ENCODE results near the genes NBPF15 and NBPF20.

GRCh38 chr1:120543860-120544510, 129.2 kb downstream of the NBPF8 start:
- PRO-cap: no peak

- PRO-cap: no peak
These were observed 103.3 kb upstream of the NOTCH2NLR start for GRCh38 chr1:120620426-120620845.

DNA sequence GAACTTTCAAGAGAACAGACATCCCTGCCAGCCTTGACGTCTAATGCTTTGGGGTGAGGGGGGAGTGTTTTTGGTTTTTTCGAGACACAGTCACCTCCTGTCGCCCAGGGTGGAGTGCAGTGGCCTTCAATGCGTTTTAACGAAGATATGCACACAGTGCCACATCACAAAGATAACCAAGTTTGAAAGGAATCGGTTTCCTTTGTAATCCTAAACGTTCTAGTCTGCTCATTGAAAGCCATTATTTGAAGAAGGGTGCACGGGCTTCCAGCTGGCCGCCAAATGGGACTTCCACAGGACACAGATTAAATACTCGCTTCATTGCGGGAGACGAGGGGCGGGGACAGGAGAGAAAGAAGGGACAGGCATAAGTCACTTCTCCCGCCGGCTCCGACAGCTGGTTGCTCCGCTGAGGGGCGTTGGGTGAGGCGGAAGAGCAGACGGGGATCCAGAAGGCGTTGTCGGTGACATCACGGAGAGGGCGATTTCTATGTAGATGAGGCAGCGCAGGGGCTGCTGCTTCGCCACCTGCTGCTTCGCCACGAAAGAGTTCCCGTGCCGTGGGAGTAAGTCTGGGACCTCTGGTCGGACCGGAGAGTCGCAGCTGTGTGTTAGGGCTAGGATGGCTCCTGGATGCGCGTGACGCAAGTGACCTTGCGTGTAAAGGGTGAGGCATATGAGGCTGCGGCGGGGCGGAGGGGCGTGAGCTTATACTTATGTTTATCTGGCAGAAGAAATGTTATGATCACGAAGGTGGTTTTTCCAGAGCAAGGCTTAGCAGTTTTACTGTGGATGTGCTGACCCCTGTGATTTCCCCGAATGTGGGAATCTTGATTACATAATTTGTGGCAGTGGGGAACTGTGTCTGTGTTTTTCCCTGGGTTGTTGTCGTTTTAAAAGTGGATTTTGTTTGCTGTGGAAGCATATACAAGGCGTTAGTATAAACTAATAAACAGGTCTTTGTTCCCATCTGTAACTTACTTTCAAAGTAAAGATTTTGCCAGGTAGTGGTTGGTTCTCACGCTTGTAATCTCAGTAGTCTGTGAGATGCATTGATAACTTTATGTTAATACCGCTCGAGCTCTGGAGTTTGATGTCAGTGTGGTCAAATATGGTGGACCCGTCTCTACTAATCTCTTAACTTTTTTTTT, 52.7 kb downstream of the PPIAL4A start:
- PRO-cap: unidirectional peak, minus-strand start at position 398 of the sequence; bidirectional peak, plus-strand start at position 400 of the sequence, minus-strand start at position 398 of the sequence; unidirectional peak, minus-strand start at position 452 of the sequence

- PRO-cap: no peak
These were observed 85.8 kb downstream of the FAM72B start for GRCh38 chr1:121098377-121098745.

DNA sequence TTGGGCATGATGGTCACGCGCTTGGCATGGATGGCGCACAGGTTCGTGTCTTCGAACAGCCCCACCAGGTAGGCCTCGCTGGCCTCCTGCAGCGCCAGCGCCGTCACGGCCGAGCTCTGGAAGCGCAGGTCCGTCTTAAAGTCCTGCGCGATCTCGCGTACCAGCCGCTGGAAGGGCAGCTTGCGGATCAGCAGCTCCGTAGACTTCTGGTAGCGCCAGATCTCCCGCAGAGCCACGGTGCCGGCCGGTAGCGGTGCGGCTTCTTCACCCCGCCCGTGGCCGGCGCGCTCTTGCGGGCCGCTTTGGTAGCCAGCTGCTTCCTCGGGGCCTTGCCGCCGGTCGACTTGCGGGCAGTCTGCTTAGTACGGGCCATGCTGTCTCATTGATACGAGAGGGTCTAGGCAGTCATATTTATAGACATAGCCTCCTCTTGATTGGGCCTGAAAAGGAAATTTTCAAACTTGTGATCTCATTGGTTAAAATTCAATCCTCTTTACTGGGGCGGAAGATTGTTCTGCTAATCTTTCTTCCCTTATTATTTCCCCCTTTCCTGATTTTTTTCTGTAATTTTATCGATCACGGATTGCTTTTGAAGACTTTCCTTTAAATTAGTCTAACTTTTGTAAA, 65.8 kb downstream of the FAM72B start:
- PRO-cap: no peak

GRCh38 chr1:121401695-121402269, 217.0 kb downstream of the SRGAP2C start:
- PRO-cap: no peak

GRCh38 chr1:143424462-143425068, 481.2 kb downstream of the H3-7 start:
- PRO-cap: no peak

DNA sequence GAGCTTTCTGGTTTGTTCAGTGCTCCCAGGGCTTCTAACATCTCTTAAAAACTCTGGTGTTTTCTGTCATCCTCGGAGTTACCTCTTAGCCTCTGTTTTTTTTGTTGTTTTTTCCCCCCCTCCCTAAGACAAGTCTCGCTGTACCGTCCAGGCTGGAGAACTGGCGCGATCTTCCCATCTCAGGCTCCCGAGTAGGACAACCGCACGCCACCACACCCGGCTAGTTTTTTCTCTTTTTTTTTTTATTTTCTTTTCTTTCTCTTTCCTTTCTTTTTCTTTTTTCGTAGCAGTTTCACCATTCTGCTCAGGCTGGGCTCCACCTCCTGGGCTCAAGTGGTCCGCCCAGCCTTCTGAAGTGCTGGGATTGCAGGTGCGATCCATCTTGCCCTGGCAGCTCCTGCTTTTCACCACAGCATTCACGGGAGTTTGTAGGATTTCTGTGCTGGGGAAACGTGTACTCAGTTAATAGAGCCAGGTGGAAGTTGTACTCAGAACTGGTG, 39.6 kb upstream of the PPIAL4E start:
- PRO-cap: no peak

DNA sequence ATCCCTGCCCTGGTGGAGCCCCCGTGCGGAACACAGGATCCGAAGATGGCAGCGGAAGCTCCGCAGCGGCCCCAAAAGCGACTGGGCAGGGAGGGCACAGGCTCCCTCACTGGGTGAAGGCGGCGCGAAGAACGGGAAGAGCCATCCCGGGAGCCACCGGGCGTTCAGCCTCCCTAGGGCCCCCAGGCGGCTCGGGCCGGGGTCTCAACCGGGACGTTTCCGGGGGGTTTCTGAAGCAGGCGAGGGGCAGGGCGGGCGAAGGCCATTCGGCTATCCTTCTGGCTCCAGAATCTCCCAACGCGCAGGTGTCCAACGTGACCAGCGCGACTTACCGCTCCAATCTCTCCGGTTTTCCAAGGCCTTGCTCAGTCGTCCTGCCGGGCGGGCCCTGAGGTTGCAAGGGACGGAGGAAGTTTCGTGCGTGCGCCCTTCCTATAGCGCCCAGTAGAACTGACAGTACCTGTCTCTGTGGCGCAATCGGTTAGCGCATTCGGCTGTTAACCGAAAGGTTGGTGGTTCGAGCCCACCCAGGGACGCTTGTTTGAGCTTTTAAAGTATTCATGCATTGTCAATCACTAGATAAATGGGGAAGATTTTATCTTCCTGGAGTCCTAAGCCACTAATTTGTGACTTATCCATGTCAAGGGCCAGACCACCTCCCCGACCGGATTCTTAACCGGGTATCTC, 42.5 kb downstream of the NBPF15 start:
- PRO-cap: no peak

DNA sequence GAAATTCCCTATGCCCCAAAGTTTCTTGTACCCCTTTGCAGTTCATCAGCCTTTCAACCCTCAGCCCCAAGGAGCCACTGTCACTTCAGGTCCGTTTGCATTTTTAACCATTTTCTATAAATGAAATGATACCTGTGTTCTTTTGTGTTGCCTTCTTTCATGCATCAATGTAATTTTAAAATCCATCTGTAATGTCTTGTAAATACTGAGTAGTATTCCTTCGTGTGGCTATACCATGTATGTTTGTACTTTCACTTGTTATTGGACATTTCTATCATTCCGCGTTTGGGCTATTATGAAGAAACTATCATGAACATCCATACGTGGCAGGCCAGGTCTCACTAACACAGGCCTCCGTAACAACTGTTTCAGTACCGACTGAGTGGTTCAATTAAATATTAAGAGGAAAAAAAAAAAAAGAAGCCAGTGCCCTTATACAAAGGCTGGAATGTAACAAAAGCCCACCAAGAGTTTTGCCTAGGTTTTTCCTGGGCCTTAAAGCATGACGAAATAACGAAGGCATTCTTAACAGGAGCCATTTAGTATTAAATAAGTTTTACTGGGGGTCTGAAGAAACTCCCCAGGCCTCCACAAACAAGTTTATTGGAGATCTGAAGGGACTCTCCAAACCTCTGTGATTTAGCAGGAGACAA, 17.5 kb downstream of the NBPF15 start:
- PRO-cap: no peak

- PRO-cap: unidirectional peak, minus-strand start at chr1:144461659
These were observed at the start of gene NBPF15 for GRCh38 chr1:144460974-144461969. TSS of gene NBPF15 (minus strand) at chr1:144461669.

DNA sequence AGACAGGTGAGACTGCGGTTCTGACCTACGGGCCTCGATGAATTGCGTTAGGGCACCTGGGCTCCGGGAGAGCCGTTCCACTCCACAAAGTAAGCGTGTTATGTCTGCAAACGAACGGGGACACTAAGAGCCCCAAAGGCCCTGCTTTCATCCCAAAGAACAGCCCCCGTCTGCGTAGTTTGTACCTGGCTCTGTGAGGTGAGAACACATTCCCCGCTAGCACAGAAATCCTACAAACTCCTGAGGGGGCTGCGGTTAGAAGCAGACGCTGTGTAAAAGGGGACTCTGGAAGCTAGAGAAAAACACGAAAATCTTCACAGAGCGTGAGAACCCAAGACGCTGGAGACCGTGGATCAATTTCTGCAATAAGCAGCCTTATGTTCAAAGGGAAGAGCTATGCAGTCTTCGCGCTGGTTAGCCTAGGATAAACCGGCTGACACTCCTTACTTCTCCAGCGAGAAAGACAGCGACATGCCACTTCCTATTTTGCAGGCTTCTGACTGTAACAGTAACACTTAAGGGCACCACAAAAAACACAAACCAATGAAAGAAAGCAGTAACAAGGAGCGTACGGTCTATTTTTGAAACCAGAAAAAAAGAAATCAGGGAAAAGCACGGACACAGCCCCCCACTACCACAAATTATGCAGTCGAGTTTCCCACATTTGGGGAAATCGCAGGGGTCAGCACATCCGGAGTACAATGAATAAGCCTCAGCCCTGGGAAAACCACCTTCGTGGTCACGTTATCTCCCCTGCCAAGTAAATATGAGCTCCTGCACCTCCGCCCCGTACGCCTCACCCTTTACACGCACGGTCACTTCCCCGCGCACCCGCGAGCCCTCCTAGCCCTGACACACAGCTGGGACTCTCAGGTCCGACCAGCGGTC, 41.3 kb upstream of the PPIAL4F start:
- PRO-cap: bidirectional peak, plus-strand start outside the sequence, minus-strand start at position 755 of the sequence

GRCh38 chr1:144552064-144552472, 40.6 kb upstream of the PPIAL4F start:
- PRO-cap: bidirectional peak, plus-strand start at chr1:144552215, minus-strand start at chr1:144551930

DNA sequence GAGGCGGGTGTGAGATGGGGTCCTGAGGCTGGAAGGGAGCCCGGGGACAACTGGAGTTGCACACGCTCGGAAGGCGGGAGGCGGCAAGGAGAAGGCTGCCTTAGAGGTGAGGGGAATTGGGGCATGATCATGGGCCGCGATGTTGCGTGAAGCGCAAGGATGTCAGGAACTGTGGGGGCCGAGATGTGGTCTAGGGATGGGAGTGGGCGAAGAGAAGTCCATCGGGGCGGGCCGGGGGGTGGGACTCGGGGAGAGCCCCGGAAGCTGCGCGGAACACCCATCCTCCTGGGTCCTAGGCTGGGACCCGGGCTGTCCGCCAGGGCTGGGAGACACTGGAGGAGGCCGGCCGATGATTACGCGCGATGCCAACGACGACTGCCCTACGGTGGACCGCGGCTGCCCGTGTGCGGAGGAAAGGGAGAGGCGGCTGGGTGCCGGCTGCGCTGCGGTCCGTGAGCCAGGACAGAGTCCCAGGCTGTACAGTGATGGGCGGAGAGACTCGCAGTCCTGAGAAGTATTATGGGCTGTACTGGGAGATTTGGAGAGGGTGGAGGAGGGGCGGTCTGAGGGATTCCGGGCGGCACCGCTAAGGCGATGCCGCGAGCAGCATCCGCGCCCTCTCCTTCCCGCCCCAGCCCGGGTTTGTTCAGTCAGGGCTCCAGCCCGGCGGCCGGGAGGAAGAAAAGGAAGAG, 466 bp downstream of the SRGAP2B start:
- PRO-cap: unidirectional peak, minus-strand start at position 470 of the sequence

GRCh38 chr1:145425172-145426078, at the start of gene NBPF20:
TSS of gene NBPF20 (minus strand) at chr1:145425603.
- PRO-cap: bidirectional peak, plus-strand start at chr1:145425686, minus-strand start at chr1:145425603

- PRO-cap: no peak
These were observed 28.9 kb downstream of the RNF115 start for GRCh38 chr1:145794922-145795517.

- PRO-cap: bidirectional peak, plus-strand start at chr1:145859928, minus-strand start at chr1:145859833
These were observed 830 bp upstream of the PIAS3 start for GRCh38 chr1:145859512-145860309.

DNA sequence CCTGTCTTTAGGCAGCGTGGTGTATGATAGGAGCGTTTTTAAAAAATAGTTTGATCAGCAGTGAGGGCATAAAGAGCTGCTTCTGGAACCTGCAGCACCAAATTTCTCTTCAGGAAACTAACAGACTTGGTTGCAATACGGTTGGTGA, 429 bp upstream of the RBM8A start:
- PRO-cap: no peak

DNA sequence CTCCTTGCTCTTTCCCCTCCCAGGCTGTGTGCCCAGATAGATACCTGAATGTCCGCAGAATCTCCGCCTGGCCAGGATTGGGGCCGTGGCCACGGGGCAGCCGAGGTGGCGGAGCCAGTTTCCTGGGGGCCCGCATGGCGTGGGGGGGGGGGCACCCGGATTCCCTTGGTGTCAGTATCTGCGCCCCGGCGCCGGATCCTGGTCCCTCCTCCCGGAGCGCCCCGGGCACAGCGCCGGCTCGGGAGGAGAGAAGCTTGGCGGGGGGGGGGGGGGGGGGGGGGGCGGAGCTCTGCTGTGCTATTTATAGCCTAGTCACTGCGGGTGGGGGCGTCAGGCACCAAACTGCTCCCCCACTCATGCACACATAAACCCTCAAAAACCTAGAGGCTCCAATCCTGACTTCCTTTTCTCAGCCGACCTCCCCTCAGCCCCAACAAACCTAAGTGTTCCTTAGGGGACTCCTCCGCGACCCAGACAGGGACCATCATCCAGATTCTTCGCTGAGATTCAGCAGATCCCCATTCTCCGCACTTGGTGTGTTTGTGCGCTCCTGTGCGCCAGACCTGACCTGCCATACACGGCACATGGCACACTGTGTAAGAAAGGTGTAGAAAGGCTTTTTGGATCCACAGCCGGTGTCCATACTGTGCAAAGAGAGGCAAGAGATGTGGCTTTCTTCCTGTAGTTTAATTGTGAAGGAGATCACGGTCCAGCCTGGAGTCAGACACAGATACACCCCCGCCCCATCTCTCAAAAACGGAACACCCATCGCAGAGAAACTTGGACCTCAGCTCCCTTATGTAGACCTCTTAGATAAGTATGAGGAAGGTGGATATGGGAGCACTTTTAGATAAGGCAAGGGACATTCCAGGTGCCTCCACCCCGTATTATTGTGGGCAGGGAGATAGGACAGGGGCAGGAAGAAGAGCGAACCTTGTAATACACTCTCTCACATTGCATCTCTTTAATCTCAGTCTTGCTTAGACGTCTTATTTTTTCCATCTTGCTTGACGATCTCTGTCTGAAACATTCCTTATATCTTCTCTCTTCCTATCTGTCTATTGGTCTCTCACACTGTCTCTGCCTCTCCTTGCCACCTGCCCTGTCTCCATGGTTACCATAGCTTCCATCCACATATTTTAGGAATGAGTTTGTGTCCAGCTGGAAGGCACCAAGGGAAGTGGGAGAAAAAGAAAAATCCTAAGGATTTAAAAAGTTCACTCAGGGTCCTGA, 1.6 kb downstream of the ANKRD34A start:
- PRO-cap: bidirectional peak, plus-strand start at position 392 of the sequence, minus-strand start at position 229 of the sequence

DNA sequence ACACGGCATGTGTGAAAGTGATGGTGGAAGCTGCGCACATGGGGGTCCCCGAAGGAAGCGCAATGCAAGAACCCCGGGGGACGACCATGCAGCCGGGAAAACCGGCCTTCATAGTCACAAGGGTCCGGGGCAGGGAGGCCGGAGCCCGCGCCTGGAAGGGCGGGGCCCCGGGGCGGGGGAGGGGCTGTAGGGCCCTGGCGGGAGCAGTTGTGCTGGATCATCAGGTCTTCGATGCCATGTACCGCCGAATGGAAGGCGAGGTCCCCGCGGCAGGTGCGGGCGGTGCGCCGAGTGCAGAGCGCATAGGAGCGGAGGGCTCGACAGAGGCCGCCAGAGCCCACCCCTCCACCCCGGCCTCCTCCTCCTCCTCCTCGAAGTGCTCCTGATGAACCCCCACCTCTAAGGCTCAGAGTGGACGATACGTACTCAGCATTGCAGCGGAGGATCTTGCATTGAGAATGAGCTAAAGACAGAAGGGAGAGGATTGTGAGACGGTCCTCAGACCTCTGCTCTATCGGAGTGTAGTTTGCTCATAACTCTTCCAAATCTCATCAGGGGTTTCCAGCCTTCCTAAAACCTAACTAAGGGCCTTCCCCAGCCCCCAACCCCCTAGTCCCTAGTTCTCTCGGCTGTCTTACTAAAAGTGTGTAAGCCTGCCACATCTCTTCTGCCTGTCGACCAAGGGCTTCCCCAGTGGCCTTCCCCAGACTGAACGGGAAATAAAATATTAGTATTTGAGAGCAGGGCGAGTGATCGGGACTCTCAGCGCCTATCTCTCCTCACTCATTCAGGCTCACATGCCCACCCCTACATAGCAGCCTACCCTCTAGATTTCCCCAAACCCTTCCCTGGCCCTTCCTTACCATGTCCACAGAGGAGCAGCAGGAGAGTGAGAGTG, 2.0 kb downstream of the HJV start:
- PRO-cap: no peak

Data from jejunum (tissue), 1 donor.